Cardiac atrium fibroblast (primary cell): ENCODE measurements around the gene FOXK1.

- RAMPAGE, long total RNA, result no peak
These were observed 631.8 kb downstream of the SDK1 start for GRCh38 chr7:3932867-3933256.

DNA sequence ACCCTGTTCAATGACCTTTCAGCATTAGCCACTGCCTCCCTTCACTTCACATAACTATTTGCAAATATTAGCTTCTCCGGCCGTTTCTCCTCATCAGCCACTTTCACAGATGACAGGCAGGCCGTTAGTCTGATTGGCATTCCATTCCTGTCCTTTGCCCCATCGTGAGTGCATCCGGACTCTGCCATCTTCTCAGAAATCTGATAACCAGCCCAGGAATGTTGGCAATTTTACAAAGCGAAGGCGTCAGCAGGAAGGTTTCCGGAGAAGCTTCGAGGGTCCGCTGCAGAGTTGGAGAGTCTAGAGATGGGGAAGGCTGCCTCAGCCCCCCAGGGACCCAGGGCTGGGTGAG lies 647.8 kb downstream of the SDK1 start:
- RAMPAGE, long total RNA, result no peak

DNA sequence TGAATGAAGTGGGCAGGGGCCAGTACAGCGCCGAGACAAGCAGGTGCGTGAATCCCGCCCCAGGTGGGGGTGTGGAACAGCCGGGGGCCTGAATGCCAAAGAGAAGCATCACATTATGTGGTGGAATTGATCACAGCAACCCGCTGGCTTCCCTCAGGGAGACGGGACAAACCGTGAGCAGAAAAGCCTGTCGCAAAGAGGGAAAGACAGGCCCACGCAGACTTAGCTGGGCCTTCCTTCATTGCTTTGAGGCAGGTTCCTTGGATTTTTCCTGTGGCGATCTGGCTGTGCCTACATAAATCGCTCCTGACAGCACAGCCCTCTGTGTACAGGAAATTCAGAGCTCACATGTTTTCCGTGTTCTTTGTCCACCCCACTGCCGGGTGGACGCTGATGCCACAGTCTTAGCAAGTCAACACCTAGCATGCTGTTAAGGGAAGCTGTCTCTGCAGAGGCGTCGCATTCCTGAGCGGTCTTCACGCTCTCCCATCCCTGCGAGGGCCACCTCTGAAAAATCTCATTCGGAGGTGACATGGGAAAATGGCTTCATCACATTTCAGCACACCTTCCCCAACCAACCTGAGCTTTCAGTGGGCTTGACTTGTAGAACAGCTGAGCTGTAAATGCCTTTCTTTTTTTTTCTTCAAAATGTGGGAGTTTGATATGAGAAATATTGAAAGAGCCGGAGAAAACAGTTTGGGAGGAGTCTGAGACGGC lies 670.9 kb upstream of the FOXK1 start:
- RAMPAGE, long total RNA, result no peak

- RAMPAGE, long total RNA, result no peak
These were observed 593.0 kb upstream of the FOXK1 start for GRCh38 chr7:4089074-4089481.

GRCh38 chr7:4613884-4614358 lies 68.2 kb upstream of the FOXK1 start:
- RAMPAGE, long total RNA, result no peak

GRCh38 chr7:4681863-4683098 lies at the start of gene FOXK1:
Gene FOXK1 (plus strand): TSS chr7:4682295.
- RAMPAGE, long total RNA, result no peak

DNA sequence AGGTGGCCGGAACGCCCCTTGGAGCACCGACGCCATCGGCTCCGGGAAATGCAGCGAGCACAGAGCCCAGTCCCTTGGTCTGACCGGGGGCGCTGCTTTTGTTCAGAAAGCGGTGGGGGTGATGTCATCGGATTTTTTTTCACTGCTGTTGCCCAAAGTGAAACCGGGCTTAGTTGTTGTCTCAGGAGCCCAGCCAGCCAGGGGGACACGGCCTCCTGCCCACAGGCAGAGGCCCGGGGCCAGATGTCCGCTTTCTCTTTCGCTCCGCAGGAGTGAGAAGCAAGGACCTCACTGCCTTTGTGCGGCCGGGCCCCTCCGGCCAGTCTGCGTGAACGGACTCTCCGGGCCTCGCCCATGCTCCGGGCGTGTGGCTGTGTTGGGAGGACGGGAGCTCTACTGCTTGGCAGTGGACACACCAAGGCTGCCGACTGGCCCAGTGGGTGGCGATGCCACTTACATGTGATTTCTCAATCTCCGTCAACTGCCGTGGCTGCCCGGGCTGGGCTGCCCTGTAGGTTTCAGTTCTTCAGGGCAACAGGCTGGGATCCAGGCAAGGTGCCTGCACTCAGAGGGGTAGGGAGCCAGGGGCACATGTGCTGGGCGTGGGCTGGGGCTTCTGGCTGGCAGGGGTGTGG lies 43.3 kb downstream of the FOXK1 start:
- RAMPAGE, long total RNA, result no peak

DNA sequence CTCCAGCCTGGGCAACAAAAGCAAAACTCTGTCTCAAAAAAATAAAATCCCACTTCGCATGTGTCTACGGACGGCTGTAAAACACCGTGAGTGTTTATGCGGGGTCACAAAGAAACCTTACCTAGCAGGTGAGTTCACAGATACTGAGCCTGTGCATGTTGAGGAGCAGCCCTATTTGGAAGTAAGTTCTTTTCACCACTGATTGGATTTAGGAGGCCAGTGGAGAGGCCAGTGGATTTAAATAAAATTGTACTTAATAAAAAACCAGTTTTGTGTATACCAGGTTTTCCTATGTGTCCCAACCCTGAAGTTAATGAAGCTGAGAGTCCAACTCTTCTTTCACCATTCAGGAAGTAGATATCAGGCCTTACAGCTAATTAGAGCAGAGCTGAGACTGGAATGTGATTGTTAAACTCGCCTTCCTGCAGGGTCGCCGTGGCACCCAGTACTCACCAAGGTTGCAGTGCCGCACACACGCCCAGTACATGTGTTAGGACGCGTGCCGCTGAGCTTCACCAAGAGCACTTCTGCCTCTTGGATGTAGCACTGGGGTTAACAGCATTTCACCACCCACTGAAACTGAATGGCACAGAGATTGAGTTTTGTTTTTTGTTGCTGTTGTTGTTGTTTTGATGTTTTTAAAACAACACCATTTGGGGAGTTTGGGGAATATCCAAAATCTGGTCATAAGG lies 21.6 kb downstream of the WIPI2 start:
- RAMPAGE, long total RNA, result no peak

DNA sequence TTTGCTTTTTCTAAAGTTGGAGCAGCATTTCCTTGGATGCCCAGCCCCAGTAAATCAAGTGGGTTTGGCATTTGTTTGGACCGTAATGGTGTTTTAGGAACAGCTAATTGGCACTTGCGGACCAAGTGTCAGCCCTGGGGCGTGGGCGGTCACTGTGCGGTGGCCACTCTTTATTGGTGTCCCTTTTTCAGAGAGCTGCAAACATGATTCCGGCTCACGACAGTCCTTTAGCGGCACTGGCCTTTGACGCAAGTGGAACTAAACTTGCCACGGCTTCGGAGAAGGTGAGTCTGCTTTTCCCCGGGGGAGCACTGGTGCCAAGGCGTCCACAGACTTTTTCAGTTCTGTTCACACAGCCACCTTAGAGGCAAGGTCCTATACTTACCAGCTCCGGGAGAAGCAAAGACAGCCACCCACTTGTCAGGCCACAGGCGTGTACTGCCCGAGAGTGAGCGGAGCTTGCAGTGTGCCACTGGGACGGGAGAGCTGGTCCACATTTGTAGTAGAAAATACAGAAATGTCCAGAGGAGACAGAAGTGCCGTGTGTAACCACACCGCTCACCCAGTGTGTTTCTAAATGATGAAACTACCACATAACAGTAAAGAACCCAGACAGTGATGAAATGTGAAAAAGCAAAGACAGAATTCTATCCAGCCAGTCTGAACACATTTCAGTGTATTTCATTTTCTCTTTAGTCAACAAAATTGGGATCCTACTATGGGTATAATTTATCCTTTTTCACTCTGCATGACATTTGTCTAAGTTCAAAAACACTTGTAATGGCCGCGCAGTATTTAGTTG lies 27.9 kb downstream of the WIPI2 start:
- RAMPAGE, long total RNA, result no peak

DNA sequence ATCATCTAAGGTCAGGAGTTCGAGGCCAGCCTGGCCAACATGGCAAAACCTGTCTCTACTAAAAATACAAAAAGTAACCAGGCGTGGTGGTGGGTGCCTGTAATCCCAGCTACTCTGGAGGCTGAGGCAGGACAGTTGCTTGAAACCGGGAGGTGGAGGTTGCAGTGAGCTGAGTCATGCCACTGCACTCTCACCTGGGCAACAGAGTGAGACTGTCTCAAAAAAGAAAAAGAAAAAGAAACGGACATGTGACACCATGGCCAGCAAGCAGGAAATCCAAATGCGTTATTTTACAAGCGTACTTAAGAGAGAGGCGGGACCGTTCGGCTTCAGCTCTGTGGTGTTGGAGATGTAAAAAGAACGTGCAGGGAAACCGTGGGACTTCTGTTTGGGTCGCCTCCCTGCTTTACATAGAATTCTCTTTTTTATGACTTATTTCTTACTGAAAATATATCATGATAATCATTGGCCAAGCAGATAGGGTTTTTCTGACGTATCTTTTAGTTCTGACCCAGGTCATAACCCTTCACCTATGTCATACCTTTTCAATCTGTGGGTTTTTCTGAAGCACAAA lies 45.2 kb downstream of the WIPI2 start:
- RAMPAGE, long total RNA, result no peak

- RAMPAGE, long total RNA, result no peak
These were observed 28.2 kb downstream of the TNRC18 start for GRCh38 chr7:5395317-5395887.

GRCh38 chr7:5408750-5409186 lies 14.9 kb downstream of the TNRC18 start:
- RAMPAGE, long total RNA, result no peak

GRCh38 chr7:5417383-5418363 lies 6.0 kb downstream of the TNRC18 start:
- RAMPAGE, long total RNA, result no peak

DNA sequence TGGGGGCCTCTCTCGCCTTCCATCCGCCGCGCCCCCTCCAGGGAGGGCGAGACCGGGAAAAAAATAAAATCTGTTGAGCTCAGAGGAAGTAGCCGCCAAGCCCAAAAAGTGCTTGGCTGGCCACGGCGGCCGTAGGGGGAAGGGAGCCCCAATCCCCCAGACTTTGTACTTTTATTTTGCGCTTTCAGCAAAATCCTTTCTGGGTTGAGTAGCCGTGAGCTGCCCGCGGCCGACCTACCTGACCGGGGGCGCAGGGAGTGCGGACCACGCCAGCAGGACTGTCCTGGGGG lies 1.3 kb upstream of the TNRC18 start:
- RAMPAGE, long total RNA, result no peak

GRCh38 chr7:5495642-5496307 lies 17.8 kb downstream of the FBXL18 start:
- RAMPAGE, long total RNA, result no peak

- RAMPAGE, long total RNA, result no peak
These were observed 22.2 kb upstream of the ACTB start for GRCh38 chr7:5552565-5553131.

DNA sequence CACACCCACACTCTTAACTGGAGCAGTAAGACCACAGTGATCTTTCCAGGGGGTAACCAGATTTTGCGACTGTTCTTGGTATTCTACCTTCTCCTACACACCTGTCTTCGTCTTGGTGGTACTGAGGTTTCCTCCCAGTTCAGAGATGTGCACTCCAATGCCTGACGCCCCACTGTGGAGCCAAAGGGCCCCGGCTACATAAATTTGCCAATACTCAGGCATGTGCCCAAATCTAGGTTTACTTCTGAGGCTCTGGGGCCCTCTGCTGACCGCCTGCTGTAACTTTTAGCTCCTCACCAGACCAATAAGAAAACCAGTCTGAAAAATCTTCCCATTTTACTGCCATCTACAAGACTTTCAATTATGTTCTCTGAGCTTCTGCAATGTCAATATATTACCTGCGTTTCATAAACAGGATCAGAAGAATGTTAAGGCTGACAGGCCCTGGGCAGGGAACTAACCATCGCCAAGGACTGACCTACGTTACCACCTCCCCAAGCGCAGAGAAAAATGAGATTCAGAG lies 85.4 kb downstream of the FSCN1 start:
- RAMPAGE, long total RNA, result no peak

DNA sequence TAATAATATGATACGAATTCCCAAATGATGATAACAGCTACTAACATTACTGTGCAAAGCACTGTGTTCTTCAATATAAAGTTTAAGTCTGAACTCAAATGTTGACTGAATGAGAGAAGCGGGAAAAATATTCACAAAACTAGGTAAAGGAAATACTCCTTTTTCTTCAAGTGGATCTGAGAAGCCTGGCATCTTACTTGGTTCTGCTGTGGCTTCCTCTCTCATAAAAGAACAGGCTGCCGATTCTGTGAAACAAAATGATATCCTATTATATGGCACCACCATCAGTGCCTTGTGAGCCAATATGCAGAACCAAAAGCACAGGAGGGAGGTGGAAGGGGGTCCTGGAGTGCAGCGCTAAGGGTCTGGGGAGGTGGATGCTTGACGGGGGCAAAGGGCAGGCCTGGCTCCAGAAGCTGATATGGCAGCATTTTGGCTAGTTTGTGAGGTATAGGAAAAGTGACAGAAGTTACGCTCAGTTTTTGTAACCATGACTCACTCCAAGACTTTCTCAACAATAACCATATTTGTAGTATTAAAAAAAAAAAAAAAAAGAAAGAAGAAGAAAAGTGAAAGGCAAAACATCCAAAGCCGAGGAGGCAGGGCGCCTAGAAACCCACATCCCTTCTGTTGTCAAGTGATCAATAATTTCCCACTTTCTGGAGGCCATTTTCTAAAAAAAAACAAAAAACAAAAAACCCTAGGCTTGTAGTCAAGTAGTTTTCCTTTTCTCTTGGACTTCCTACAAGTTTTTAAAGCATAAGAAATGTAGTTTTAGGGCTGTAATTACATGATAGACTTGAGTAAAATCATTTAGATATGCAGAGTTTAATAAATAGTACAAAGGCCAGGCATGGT lies 92.4 kb downstream of the RNF216 start:
- RAMPAGE, long total RNA, result no peak

DNA sequence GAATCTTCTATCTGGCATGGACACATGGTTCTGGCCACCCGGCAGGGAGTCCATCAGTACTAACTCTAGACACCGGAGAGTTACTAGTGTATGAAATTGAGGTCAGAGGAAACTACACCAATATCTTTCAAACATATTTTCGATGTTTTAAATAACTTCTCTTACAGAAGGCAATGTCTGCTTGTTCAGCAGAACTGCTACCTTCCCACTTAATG lies 89.9 kb downstream of the RNF216 start:
- RAMPAGE, long total RNA, result no peak

GRCh38 chr7:6023278-6024548 lies 7.5 kb upstream of the ANKRD61 start:
- RAMPAGE, long total RNA, result no peak